Fibroblast of villous mesenchyme (primary cell): ENCODE measurements around the genes SNX1, RAB11A and LCTL.

DNA sequence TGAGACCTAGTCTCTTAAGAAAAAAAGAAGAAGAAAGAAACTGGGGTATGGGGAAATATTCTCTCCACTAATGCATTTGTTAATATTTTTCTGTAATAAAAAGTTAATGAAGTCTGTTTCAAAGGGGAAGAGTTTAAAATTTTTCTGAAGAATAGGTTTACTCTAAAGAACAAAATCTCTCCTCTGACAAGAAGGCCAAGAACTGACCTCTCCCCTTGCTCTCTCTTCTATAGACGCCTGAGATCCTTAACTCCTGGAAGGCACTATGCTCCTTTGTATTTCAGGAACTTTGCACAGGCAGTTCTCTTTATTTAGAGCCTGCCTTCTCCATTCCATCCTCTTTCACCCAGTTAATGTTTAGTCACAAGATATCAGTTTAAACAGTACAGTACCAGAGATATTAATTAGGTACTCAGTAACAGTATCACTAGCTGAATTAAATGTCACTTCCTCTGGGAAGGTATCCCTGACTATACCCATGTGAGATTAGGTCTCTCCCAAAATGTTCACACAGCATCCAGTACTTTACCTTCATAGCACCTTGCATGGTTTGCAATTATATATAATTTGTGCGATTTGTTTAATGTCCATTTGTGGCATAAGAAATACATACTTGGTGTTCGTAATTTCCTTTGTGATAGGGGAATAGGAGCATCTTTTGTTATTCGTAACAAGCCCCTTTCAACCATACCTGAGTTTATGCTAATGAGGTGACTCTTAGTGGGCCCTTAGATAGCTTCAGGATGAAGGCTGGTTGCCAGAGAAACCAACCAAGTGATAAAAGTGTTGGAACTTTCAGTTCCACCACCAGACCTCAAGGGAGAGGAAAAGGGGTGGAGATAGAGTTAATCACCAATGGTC, 33.4 kb downstream of the HERC1 start:
- CAGE, long polyA plus RNA, result no peak

DNA sequence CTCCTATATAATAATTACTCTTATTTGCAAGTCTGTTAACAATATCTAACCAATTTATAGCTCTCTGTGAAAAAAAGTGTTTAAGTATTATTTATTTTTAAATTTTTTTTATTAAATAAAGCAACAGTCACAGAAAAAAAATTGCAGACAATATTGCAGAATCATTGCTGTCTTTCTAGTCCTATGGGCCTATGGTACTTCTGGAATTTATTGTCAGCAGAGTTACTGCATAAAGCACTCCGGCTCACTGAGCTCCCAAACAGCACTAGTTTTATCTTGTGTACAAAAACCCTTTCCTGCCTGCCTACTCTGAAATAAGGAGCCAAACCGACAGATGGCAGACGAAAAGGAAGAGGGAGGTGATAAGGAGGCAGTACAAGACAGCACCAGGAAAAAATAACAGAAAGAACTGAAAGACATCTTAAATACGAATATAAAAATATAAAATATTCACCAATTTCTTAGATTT, 15.6 kb downstream of the HERC1 start:
- CAGE, long polyA plus RNA, result no peak

- CAGE, long polyA plus RNA, result no peak
Measured at GRCh38 chr15:64095621-64096229, at the start of gene SNX1. Gene SNX1 (plus strand): TSS chr15:64095982.

- CAGE, long polyA plus RNA, result no peak
Measured at GRCh38 chr15:64105347-64105726, 9.6 kb downstream of the SNX1 start.

GRCh38 chr15:64110987-64111485, 15.3 kb downstream of the SNX1 start:
- CAGE, long polyA plus RNA, result no peak

DNA sequence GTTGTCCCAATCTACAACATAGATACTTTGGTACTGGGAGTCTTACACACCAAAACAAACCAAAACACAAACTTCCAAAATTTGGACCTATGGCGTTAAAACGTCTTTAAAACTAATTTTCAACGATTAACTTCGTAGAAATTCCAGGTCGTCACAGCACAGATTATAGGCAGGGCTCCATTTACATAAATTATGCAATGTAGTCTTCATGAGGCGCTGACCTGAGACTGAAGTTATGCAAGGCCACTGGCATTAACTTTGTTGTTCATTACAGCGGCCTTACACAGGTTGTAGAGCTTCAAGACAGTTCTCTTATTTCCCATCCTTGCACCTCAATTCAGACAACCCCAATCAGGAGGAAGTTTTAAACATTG, 1.1 kb upstream of the PPIB start:
- CAGE, long polyA plus RNA, result no peak

DNA sequence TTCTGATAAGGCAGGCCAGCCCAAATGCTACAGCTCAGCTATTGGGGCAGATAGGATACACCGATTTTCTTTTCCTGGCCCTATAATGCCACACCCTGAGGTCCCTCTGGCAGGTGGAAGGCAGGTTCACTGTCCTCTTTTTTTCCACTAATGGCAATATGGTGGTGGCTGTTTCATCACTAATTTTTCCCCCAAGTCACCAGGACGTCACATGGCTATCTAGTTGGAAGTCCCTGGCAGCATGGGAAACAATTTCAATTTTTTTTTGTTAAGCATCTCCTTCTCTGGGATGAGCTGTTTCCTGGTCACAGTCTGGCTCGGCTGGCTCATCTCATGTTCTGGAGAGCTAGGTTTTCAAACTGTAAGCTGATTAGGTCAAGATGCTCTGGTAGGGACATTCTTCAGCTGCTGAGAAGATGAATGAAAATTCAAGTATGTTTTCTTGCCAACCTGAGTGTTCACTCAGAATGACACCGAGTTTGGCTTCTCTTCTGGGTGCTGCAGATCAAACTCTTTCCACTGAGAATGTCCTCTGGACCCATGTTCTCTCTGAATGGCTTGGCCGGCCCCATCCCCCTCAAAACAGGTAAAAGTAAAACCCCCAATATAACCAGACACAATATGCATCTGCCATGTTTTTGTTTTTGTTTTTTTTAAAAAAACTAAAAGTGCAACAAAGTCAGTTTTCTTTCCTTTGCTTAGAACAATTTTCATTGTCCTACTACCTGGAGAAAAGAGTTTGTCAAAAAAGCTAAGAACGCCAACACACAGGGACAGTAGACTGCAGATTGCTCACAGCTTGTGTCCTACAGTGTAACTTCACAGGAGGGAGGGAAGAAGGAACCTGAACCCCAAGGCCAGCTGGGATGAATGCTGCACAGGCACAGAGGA, 7.9 kb upstream of the PPIB start:
- CAGE, long polyA plus RNA, result no peak

- CAGE, long polyA plus RNA, result no peak
Measured at GRCh38 chr15:64529307-64529896, 69.0 kb downstream of the ZNF609 start.

DNA sequence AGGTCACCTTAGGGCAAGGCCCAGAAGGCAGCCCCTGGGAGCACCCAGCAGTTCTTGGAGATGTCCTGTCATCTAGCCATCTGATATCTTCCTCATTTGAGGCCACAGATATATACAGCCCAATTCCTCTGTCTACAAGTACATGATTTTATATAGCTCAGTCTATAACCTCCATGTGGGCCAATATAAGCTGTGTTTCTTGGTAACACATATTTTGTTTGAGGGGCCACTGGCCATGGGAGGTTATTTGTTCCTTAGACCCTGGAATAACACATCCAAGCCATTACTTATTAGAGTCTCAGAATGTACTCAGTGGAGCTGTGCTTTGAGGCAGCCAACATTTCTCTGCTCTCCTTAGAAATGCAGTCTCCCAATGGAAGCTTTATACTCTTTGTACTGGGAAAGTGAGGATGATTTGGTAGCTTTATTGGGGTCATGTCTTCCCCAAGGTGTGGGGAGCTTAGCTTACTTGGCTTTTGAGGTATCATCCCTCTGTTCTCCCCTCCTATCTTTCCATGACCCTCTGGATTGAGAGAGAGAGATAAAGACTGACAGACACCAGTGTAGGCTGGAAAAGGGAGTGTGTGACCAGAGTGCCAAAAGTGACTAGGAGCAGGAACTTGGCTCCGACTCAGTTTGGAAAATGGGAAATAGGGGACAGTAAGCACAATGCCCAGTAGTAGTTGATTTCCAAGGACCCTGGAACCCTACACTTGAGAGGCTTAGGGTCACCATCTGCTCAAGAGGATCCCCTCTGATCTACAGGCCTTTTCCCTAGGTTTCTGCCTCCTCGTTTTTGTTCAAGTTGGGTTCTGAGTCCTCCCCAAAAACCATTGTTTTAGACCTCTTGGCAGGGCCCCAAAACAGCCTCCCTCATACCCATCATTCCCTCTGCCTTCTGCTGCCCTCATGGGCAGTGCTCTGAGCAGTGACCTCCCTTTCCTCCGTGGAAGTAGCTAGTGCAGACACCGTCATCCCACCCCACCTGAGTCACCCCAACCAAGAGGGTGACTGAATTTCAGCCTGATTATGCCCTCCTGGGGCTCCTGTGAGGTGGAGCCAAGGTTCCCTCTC, 92.4 kb downstream of the RBPMS2 start:
- CAGE, long polyA plus RNA, result no peak

GRCh38 chr15:64695355-64695974, 79.9 kb downstream of the RBPMS2 start:
- CAGE, long polyA plus RNA, result no peak

DNA sequence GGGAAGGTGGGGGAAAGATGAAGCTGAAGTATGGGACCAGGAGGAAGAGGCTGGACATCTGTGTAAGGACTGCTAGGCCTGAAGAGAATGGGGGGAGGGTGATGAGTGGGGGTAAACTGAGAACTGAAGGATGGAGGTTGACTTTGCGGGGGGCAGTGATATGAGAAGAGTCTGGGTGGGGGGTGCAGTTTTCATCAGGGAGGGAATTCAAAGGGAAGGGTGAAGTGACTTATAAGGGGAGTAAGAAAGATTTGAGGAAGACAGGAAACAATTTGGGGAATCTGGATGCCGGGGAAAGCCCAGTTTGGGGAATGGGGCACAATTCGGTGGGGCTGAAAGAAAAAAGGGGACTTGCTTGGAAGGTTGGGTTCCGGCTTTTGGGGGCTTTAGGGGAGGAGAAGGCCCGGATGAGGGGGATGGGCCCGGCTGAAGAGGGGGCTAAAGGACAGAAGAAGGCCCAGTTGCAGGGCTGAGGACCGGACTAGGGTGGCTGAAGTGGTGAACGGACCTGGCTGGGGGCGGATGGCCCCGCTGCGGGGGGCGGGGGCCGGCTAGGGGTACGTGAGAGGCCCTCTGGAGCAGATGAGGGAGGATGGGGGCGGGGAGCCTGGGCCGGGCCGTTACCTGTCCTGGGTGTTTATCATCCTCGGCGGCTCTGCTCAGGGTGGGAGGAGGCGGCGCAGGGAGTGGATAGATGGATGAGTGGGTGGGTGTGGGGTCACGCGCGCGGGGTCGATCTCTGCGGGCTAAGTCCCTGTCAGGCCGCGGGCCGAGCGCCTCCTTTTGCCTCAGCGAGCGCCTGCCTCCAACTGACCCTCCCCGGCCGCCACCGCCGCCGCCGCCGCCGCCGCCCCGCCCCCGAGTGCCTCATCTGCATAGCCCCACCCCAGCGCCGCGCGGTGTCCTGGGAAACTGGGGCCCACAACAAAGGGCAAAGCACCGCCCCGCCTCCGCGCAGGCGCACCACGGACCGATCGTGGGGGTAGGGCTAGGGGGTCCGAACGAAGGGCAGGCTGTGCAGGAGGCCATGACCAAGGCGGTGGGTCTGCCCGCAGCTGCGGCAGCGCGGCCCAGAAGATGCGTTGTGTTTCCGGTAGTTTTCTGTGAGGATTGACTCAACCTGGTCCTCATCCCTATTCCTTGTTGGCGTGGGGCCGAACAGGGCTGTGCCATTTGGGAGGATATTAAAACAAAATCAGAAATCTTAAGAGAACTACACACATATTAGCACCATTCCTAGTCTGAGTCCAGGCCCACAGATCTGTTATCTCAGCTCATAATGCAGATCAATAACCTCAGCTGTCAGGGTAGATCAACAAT, 72.5 kb downstream of the RBPMS2 start:
- CAGE, long polyA plus RNA, result no peak

- CAGE, long polyA plus RNA, result no peak
Measured at GRCh38 chr15:64878645-64879195, 33.0 kb upstream of the ANKDD1A start.

GRCh38 chr15:65033043-65033459, 3.6 kb upstream of the MTFMT start:
- CAGE, long polyA plus RNA, result no peak

GRCh38 chr15:65171317-65171940, 13.7 kb downstream of the CLPX start:
- CAGE, long polyA plus RNA, result no peak

DNA sequence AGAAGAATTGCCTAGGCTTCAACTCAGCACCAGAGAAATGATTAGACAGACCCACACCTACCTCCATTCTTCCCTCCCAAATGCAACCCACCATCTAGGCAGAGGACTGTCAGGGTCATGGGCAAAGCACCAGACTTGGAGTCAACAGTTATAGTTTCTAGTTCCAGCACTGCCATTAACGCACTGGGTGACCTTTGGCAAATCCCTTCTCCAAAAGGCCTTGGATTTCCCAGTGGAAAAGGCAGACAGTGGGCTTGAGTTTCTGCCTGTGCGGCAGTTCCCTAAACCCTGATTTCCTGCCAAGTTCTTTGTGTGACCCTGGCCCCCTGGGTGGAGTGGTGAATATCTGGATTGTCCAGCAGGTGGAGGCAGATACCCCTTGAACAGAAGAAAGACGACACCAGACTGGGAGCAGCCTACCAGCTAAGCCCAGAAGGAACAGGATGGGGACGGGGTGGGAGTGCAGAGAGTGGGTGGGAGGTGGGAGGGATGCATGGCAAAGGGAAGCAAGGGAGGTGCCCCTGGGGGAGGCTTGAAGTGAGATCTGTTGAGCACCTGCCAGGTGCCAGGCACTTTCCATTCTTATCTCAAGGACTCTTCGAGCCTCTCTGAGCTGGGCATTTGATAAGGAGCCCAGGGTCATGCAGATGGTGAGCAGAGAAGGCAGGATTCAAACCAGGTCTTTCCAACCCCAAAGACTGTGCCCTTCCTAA, 21.5 kb downstream of the IGDCC4 start:
- CAGE, long polyA plus RNA, result no peak

- CAGE, long polyA plus RNA, result no peak
Measured at GRCh38 chr15:65531976-65532504, 1.8 kb downstream of the HACD3 start.

- CAGE, long polyA plus RNA, result no peak
Measured at GRCh38 chr15:65688422-65689438, 67.0 kb downstream of the SLC24A1 start.

GRCh38 chr15:65868984-65870098, at the start of gene RAB11A:
Gene RAB11A (plus strand): TSS chr15:65869491.
- CAGE, long polyA plus RNA, result start-site peak on the plus strand at chr15:65869490-65869575, 249 and 245 reads in 2 replicates

DNA sequence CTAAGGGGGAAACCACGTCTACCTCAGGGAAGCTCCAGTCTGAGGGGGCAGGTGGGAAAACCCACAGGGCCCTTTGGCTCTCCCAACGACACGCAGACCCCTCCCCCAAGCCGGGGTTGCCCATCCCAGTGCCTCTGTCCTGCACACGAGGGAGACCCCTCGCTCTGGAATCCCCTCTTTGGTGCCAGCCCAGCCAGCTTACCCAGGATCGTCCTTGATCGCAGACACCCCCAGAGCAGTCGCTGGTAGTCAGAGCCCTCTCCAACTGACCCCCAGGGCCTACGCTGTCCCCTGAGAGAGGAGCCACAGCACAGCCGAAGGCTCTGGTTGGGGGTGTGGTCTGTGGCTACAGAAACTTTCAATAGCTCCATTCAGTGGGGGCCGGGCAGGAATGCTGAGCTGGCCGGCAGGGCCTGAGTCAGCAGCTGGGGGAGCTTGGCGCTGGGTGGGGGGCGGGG, at the start of gene LCTL:
Gene LCTL (minus strand): TSS at position 344 of the 458 bp plus-strand sequence.
- CAGE, long polyA plus RNA, result no peak

- CAGE, long polyA plus RNA, result no peak
Measured at GRCh38 chr15:66618965-66619832, 53.4 kb upstream of the LCTL start.